ENCODE data around the gene PRKAR2B.

GRCh38 chr7:106274890-106275421 lies 9.8 kb downstream of the NAMPT start:
- RRBS = no CpG with 5 or more reads among the region's 4 CpGs

DNA sequence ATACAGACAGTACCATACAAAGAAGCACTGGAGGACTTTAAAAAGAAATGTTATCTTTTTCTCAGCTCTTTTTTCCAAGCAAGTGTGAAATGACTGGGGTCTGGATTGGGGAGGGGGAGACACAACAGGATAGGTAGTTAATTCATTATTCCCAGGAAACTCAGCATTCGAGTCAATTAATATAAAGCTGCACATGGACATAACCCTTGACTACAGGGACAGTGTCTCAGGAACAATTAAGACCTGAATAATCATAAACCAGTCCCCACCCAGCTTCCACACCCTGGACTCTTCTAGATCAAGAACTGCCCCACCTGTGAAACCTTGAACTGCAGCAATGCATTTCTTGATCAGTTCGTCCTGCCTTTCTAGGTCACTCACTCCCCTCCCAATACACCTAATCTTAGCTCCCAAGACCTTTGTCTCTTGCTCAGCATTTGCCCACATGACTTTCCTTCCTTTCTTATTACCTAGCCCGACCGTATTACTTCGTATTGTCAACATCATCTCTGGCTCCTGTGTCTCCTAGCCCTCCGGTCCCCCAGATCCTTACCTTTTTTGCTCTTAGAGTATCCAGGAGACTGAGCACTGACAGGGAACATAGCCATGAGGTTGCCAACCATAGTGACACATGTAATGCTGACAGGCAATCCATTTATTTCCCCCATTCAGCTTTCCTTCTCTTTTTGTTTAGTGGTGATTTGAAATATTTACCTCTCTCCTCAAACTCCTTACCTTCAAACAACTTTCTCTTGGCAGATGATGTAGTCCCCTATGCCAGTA lies 5.5 kb upstream of the NAMPT start:
- RRBS = no CpG with 5 or more reads among the region's 6 CpGs

- RRBS = no CpG with 5 or more reads among the region's 4 CpGs
These were observed 177.7 kb upstream of the NAMPT start for GRCh38 chr7:106462431-106462915.

GRCh38 chr7:106538792-106539193 lies 122.2 kb downstream of the CCDC71L start:
- RRBS = no CpG with 5 or more reads among the region's 5 CpGs

GRCh38 chr7:106542352-106543467 lies 118.2 kb downstream of the CCDC71L start:
- RRBS = no CpG with 5 or more reads among the region's 4 CpGs

DNA sequence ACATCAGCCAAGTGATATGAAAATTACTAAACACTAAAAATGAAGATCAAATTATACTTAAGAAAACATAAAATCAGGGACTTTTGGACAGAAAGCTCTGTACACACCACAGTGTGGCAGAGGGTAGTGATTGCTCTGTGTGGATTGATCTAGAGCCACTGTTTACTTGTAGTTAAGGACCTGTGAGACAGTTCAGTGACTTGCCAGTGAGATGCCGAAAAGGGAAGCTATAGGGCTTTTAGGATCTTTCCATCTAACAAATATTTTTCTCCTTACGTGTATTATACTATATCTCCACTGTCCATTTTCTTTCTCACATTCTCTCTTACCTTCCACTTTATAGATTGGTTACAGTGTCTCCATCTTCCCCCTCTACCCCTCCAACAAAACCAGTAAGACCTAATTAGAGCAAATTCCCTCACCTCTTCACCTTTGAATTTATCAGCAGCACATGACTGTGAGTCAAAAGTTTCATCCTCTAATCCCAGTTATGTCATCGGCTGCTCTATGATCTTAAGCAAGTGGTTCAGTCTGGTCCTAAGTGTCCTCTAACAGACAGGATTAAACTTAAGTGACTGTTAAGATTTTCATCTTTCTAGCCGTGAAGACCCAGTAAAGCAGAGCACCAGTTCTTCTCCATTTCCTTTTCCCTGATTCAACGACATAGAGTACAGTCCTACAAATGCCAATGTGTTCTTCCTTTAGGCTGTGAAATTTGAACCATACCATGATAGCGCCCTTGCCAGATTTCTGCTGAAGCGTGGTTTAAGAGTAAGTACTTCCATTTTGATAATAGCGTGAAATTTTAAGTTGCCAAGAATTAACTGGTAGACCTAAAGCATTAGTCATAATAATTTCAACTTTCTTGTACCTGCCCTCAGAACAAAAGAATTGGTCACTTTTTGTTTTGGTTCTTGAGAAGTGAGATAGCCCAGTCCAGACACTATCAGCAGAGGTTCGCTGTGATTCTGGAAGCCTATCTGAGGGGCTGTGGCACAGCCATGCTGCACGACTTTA lies 7.1 kb downstream of the PIK3CG start:
- RRBS = no CpG with 5 or more reads among the region's 10 CpGs

DNA sequence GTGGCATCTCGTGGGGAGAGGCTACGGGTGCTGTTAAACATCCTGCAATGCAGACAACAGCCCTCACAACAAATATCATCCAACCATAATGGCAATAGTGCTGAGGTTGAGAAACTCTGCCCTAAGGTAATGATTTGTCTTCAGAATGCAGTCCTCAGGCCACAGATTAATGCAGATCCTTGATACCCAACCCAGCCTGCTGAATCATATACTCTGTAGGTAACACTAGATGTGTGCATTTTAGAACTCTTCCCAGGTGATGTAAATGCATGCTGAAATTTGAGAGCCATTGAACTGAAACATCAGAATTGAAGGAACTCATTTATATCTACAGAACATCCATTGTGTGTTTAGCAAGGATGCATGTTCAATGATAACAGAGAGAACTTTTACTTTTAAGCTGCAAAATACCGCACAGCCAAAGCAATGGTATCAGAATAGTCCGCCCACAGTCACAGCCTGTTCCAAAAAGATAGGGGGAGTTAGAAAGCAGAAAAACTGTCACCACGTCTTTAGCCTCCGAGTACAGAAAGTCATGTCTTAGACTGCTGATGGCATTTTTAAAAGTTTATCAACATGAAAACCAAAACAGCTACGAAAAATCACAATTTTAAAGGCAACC lies 66.1 kb upstream of the PRKAR2B start:
- RRBS = no CpG with 5 or more reads among the region's 7 CpGs

DNA sequence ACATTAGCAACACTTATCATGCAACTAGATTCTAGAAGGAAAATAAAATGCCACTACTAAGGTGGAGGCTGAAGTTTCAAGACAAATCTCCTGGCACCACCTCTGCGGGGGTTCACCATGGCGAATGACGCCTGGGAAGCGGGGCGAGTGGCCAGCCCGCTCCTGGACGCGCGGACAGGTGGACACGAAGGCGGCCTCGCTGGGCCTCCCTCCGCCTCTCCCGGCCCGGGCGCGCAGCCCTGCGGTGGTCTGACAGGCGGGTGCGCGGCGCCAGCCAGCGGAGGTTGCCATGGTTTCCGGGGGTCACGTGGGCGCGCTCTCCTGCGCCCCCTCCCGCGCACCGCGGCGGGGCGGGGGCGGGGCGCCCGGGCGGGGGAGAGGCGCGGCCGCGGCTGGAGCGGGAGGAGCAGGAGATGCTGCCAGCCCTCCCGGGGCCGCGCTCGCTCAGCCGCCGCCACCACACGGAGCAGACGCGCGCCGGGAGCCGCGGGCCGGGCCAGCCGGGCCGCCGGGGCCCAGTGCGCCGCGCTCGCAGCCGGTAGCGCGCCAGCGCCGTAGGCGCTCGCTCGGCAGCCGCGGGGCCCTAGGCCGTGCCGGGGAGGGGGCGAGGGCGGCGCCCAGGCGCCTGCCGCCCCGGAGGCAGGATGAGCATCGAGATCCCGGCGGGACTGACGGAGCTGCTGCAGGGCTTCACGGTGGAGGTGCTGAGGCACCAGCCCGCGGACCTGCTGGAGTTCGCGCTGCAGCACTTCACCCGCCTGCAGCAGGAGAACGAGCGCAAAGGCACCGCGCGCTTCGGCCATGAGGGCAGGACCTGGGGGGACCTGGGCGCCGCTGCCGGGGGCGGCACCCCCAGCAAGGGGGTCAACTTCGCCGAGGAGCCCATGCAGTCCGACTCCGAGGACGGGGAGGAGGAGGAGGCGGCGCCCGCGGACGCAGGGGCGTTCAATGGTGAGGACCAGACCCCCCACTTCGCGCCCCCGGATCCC lies at the start of gene PRKAR2B:
PRKAR2B (plus strand) TSS at position 442 of the 989 bp plus-strand sequence.
- RRBS = under 1% methylated on average over 58 of the region's 116 CpGs

DNA sequence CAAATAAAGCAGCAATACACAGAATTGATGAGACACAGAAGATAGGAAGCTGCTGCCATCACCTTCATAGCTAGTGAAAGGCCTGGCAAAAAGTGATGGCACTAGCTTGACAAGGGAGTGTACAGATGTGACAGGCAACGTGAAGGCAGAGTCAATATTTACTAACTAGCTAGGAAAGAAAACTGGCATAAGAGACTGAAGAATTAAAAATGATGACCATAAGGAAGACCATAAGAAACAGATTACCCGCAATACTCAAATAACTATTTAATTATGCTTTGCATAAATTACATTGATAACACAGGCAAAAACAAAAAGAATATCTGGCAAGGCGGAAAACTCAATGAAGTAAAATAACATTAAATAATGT lies 9.5 kb downstream of the GPR22 start:
- RRBS = no CpG with 5 or more reads among the region's 3 CpGs

- RRBS = no CpG with 5 or more reads among the region's 5 CpGs
These were observed 28.9 kb downstream of the BCAP29 start for GRCh38 chr7:107608860-107609444.

GRCh38 chr7:107692650-107693341 lies 32.2 kb downstream of the SLC26A4 start:
- RRBS = no CpG with 5 or more reads among the region's 3 CpGs

DNA sequence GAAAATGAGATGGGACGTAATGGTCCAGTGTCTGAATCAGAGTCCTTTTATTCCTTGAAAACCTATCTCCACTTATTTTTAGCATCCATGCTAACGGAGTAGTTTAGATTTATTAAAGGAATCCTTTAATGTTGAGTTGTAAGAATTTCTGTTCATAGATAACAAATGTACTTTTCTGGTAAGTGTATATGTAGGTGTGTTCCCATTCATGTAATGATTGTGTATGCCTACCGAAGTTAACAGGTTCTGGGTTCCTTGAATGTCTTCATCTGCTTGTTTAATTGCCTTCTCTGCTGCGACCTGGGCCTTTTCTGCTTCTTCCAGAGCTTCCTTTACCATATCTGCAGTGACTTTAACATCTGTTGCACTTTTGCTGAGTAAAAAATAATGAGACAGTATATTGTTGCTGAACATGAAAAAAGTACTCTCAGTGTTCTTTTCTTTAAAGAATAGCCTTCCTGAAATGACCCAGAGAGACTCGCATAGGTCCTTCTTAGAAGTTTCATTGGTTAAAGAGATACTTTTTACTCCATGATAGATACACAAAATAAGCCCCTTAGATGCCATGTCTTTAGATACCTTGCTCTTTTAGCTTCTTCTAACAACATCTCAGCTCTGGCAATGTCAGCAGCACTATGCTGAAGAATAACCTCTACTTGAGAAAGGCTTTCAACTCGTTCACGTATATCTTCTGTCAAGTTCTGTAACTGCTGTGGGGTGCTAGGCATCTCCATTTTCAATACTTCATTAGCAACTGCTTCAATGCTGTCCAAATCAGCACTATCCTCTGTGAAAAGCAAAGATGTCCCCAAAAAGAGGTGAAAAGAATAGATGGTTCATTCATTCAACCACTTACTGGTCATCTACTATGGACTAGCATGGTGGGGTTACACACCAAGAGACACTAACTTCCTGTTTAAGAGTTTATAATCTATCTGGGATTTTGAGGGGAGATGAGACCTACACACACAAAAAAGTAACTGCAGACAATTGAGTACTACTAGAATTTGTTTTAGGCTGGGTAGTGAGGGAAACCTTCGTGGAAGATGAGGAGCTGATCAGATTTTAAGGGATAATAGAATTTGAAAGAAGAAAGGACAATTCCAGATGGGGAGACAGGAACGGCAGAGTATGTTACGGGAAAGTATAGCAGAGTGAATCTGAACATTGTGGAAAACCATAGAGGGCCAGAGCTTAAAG lies 38.2 kb downstream of the DLD start:
- RRBS = no CpG with 5 or more reads among the region's 10 CpGs

DNA sequence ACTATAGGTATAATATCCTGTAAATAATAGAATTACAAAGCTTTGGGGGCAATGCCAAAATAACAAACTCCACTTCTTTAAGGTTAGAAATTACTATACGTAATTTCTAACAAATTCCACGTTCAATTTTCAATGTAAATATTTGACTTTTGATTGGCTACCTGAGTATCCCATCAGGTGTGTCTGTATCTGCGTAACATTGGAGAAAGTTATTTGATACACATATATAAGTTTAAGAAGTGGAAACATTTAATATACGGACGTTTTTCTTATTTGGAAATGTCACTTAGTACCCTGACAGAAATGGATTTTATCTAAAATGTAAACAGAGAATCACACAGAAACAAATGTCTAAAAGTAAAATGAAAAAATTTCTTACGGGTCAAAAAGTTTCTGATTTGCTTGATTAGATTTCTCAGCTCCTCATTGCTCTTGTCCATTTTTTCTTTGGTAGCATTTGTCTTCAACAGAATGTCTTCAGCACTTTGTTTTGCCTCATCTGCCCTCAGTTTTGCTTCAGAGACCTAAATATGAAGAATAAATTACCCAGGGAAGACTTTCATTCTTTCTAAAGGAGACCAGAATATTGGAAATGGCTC lies 40.1 kb downstream of the DLD start:
- RRBS = no CpG with 5 or more reads among the region's 6 CpGs

DNA sequence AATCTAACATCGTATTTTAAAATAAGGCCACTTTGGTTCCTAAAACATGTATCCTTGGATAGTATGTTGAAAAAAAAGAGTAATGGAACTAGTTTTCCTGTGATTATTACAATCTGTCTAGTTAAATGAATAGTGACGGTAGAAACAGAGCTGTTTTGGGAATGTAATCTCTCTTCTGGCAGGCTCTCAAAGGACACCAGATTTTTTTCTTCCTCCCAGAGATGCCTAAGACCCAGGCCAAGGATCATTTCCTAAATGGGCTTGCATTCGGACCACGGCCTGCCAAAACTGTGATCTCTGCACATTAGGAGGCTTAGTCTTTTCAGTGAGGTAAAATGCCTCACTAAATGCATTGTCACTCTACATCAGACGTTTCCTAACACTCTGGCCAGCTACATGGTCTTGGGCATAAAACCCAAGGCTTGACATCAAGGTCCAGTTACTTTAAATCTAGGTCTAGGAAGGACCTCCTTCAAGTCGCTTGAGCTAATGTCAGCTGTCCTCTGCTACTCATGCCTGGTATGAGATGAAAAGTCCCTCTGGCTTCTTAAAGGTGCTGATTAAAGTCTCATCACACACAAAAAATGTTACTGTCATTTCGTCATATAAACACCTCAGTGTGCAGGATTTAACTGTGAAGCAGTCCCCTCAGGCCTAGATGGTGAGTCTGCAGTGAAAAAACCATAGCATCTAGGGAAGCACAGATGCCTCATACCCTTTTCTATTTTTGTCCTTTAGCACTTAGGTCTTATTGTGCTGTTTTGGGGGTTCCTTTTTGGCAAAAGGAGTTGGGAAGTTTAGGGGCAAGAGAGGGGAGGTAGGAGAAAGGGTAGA lies 47.7 kb downstream of the DLD start:
- RRBS = no CpG with 5 or more reads among the region's 7 CpGs

DNA sequence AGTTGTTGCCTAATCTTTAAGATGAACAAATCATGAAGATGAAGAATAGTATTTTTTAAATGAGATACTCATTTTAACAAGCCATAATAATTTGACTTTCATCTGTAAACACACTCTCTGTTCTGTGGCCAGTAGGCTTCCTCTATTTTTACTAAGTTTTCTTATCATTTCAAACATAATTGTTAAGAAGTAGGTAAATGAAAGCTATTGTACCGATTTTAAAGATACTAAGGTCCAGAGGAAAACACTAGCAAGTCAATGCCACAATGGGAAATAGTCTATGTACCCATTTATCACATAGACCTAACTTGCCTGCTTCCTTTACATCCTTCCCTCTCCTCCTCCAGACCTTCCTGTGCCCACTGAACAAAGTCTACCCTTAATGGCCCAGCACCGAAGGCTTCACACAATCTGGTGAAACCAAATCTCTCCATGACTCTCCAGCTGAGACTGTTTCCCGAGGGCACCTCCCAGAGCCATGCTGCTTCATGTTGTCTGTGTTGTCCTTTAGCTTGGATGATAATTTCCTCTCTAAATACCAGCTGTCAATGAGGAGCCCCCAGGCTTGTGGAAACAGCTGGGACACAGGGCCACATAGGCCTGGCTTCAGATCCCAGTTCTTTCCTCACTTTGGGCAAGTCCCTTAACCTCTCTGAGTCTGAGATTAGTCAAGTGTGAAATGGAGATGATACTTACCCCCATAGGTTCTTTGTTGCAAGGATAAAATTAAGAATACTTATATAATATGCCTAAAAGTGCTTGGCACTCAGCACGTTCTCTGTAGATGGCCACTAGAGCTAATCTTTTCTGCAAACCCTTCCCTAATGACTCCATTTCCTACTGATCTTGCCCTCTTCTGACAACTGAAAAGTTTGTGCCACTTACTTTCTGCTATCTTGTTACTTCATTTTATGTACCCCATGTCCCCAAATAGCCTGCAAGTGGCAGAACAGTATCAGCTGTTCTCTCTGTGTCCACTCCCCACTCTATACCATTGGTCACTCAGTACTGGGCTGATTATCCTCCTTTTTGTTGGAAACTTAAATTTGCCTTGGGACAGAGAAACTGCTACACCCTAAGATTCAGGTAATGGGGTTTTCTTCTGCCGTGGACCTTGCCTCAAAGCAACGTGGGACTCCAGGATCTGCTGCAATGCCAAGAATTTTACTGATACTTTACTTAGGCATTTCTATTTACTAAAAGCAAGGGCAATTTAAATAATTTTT lies 54.5 kb downstream of the DLD start:
- RRBS = no CpG with 5 or more reads among the region's 6 CpGs

DNA sequence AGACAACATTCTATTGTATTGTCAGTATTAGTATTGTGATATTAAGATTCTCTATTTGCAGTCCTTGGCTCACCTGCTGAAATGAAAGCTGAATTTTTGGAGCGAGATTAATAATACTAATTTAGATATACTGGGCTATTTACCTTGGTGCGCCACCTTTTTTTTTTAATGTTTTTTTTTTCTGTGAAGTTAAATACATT lies 1.4 kb downstream of the DNAJB9 start:
- RRBS = no CpG with 5 or more reads among the region's 2 CpGs

DNA sequence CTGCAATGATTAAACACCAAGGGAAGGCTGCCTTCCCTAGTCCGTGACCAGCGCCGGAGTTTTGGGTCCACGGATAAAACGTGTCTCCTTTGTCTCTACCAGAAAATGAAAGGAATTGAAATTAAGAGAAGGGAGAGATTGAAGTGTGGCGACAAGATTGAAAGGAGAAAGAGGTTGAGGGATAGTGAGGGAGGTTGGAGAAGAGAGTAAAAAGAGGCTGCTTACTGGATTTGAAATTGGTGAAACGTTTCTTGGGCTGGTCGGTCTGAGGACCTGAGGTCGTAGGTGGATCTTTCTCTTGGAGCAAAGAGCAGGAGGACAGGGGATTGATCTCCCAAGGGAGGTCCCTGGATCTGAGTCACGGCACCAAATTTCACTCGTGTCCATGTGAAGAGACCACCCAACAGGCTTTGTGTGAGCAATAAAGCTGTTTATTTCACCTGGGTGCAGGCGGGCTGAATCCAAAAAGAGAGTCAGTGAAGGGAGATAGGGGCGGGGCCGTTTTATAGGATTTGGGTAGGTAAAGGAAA lies 1027.2 kb downstream of the DNAJB9 start:
- RRBS = no CpG with 5 or more reads among the region's 14 CpGs

DNA sequence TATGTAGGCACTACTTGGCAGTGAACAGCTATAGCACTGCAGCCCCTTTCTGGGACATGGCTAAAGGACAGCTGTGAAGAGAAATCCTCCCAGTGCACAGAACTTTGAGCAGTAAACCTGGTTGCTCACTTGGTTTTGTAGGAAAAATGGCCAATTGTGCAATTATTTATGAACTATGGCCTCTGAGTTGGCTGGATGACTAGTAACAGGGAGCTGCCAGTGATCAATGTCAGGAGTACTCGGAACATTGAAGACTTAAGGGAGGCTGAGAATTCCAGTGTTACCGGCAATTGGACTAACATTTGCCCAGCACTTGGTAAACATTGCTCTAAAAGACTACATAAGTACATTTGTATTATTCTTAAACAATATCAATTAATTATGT lies 1006.5 kb upstream of the LRRN3 start:
- RRBS = no CpG with 5 or more reads among the region's 2 CpGs

DNA sequence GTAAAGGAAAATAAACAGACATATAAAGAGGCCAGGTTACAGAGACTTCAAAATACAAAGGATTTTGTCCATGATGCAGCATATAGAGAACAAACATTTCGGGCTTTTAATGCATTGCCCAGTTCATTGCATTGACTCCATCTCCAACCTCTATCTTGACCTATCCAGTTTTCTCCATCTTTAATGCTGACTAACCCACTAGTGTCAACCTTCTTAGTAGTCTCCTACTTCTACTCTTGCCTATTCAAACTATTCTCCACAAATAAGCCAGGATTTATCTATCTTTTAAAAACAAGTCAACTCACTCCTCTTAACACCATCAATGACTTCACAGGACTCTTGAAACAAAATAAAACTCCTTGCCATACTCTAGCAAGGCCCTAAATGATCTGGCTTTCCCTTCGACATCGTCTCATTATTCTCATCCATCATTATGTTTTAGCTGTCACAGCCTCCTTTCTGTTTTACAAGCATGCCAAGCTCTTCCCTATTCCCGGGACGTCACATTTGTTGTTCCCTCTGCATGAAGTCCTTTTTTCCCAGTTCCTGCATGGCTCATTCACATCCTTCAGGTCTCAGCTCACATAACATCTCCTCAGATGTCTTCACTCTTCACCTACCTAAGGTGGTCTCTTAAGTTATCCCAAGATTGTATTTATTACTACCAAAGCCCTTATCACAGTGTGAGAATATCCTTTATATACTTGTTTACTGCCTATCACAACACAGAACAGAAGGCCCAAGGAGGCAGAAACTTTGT lies 189.0 kb downstream of the LRRN3 start:
- RRBS = no CpG with 5 or more reads among the region's 5 CpGs

DNA sequence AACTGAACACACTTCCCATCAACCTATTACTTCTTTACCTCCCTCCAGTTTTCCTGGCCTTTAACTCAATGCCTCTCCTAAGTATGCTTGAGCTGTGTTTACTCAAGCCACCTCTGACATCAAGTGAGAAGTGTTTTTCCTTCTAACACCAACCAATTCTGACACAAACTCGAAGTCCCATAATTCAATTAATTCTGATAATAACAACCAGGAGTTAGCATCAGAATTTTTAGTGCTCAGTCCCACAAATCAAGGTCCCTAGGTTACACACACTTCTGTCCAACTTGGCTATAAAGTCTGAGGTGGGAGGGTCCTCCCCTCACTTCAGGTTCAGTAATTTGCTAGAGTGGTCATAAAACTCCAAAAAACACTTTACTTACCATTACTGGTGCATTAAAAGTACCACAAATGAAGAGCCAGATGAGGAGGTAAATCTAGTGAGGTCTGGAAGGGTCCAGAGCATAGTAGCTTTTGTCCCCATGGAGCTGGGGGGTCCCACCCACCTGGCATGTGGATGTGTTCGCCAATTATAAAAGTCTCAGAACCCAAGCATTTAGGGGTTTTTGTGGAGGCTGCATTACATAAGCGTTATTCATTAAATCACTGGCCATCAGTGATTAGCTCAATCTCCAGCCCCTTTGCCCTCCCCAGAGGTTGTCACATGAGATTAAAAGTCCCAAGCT lies 169.7 kb downstream of the IMMP2L start:
- RRBS = no CpG with 5 or more reads among the region's 3 CpGs

All from retinal pigment epithelial cell (primary cell).